ENCODE data around the genes ALPG and UGT1A5.

- PRO-cap, result no peak
These were observed 24.0 kb upstream of the PTMA start for GRCh38 chr2:231684313-231684804.

GRCh38 chr2:231711129-231711544 is 2.8 kb downstream of the PTMA start:
- PRO-cap, result no peak

GRCh38 chr2:232190156-232190576 is 188.4 kb upstream of the ALPP start:
- PRO-cap, result no peak

DNA sequence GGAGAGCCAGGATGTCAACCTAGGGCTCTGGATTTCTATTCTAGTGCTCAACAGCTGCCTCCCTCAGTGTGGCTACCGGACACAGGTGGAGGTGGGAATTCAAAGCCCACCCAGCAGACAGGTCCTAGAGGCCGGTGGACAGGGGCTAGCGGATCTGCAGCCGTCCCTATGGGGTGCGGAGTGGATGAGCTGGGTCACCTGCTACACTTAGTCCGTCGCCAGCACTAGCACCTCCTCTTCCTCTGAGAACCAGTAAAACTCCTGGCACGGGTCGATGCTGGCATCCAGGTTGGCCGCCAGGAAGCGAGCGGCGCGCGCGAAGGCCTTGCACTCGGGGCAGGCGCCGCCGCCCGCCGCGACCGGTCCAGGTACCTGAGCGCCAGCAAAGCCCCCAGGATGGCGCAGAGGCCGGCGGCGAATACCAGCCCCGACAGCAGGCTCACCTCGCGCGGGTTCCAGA is 27.8 kb upstream of the ALPP start:
- PRO-cap, result no peak

DNA sequence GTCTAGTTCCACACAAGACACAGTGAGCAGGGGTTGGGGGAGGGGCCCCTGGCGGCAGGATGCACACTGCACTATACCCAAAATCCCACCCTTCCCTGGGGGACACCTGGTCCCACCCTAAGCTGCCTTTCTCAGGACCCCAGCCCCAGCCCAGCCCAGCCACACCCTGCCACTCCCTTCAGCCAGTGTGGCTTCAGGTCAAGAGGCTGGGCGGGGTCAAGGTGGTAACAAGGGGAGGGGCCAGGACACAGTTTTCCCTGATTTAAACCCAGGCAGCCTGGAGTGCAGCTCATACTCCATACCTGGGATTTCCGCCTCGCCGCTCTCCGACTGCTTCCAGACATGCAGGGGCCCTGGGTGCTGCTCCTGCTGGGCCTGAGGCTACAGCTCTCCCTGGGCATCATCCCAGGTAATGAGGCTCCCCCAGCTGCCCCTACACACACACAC is at the start of gene ALPG:
Gene ALPG (plus strand): TSS at position 292 of the 447 bp plus-strand sequence.
- PRO-cap, result no peak

GRCh38 chr2:232495084-232495393 is 7.4 kb upstream of the ECEL1 start:
- PRO-cap, result no peak

- PRO-cap, result no peak
These were observed 703 bp downstream of the CHRND start for GRCh38 chr2:232526673-232527052.

DNA sequence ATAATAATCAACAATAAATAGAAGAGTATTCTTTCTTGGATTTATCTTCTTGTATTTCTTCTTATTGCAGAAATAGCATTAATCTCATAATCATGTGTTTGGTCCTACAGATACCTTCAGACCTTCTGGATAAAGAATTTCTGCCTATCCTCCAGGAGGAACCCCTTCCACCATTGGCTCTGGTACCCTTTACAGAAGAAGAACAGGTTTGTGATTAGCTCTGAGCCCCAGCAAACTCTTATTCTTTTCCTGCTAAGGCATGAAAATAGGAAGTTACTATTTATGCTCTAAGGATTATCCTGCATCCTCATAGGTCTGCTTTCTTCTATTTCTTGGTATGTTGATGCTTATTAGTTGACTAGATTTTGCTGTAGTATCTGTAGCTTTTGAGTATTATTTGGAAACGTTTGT is 27.5 kb downstream of the KCNJ13 start:
- PRO-cap, result no peak

DNA sequence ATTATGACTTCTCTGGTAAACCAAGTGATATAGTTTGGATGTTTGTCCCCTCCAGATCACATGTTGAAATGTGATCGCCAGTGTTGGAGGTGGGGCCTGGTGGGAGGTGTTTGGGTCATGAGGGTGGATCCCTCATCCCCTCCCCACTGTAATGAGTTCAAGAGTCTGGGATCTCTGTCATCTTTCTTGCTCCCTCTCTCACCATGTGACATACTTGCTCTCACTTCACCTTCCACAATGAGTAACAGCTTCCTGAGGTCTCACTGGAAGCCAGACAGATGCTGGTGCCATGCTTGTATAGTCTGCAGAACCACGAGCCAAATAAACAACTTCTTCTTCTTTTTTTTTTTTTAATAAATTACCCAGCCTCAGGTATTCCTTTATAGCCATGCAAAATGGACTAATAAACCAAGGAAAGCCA is 8.4 kb upstream of the KCNJ13 start:
- PRO-cap, result no peak

DNA sequence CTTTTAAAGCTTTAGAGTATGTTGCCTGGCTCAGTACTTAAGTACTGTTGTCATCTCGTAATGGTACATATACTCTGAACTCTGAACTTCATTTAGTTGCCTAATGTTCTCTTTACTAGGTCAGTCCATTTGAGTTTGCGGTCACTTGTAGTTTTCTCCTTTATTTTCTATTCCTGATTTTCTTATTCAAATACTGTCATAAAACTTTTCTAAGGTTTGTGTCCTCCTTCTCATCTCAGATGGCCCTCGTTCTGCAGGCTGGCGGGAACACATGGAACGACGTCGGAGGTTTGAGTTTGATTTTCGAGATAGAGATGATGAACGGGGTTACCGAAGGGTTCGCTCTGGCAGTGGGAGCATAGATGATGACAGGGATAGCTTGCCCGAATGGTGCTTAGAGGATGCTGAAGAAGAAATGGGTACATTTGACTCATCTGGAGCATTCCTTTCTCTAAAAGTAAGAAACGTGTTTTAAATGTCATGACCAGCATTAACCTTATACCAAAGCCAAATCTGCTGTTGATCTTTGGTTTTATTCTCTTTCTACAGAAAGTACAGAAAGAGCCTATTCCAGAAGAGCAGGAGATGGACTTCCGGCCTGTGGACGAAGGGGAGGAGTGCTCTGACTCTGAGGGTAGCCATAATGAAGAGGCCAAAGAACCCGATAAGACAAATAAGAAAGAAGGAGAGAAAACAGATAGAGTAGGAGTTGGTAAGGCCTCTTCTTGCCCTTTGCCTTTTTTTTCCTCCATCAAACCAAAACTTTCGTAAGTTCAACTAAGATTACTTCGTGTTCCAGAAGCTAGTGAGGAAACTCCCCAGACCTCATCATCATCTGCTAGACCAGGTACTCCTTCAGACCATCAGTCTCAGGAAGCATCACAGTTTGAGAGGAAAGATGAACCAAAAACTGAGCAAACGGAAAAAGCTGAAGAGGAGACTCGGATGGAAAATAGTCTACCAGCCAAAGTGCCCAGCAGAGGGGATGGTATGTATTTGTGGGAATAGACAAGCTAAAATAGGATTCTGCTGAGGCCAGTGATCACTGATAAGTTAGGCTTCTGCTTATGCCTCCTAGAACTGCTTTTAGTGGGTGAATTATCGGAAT is 14.4 kb upstream of the KCNJ13 start:
- PRO-cap, result no peak

DNA sequence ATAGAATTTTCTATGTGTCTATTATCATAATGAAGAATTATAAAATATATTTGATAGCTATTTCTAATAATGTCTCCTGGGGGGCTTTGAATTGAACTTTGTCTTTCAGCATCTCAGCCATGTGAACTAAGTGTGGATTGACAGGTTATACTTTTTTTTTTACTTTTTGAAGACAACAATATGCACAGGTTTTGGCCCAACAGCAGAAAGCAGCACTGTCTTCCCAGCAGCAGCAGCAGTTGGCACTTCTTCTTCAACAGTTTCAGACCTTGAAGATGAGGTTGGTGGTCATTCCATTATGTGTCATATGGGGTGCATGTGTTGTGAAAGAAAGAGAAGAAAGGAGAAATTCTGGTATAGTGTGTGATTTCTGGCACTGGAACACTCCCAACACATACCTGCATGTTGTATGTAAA is 34.7 kb upstream of the KCNJ13 start:
- PRO-cap, result no peak

DNA sequence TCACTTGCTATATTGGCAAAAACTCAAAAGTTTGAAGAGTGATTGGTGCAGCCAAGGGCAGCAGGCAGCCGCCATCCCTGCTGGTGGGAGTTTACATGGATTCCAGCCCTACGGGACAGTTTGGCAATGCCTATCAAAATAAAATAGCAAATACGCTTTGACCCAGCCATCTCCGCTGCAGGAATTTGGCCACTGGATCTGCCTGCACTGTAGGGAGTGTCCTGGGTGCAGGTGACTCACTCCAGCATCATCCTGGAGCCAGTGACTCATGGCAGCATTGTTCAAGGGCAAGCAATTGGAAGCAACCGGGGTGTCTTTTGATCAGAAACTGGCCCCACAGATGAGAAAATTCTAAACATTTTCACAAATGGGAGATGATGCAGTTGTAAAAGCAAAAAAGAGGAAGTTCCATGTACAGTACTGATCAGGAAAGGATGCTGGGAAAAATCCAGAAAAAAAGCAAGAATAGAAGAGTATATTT is 24.6 kb downstream of the NGEF start:
- PRO-cap, result no peak

DNA sequence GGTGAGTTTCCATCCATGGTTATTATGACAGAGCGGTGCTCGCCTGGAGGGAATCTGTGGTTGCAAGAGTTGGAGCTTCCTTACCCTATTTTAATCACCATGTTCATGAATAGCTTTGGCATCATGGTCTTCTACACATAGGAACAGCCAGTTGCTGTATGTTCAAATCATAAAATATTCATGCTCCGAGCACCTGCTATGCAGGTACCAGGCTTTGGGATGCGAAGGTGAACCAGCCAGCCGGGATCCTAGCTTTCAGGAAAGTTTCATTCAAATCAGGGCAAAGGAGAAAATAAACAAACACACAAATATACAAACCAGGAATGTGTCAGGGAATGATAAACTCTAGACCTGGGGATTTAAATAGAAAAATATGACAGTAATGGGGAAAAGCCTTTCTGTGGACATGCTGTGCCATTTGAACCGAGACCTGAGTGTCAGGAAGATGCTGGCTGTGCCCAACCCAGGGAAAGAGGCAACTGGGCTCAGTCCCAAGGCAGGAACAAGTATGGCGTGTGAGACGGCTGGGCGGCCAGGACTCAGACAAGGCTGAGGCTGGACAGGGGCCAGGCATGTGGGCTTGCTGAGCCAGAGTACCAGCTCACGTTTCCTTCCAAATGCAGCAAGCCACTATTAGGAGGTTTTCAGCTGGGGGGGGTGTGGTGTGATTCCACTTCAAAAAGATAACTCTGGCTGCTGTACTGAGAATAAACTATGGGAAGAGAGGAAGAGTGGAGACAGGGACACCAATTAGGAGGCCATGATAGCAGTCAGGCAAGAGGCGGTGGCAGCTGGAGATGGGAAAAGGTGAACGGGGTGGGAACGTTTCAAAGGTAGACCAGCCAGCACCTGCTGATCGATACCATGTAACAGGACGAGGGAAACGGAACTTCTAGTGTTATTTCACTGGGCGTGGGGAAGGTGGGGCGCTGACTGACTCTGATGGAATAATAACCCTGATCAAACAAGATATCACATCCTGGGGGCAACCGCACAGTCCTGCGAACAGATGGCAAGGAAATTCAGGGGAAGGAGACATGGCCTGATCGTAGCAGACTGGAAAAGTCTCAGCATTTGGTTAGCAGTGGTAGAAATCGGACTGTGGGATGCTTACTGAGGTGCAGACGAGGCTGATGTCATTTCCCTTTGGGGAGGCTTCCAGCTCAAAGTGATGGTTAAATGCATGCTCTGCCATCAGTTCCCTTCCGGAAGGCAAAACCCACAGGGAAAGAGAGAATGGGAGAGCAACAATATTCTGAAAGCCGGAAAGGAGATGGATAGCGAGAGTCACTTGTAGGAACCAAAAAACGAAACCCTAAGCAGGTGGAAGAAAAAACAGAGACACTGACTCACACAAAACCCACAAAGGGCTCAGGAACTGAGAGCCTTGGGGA is 92.6 kb downstream of the INPP5D start:
- PRO-cap, result no peak

GRCh38 chr2:233275441-233276078 is 24.1 kb downstream of the ATG16L1 start:
- PRO-cap, result no peak

GRCh38 chr2:233385375-233386090 is 31.2 kb downstream of the DGKD start:
- PRO-cap, result no peak

- PRO-cap, result no peak
These were observed 60.7 kb downstream of the DGKD start for GRCh38 chr2:233414813-233415647.

- PRO-cap, result no peak
These were observed 98.0 kb downstream of the USP40 start for GRCh38 chr2:233468574-233469014.

DNA sequence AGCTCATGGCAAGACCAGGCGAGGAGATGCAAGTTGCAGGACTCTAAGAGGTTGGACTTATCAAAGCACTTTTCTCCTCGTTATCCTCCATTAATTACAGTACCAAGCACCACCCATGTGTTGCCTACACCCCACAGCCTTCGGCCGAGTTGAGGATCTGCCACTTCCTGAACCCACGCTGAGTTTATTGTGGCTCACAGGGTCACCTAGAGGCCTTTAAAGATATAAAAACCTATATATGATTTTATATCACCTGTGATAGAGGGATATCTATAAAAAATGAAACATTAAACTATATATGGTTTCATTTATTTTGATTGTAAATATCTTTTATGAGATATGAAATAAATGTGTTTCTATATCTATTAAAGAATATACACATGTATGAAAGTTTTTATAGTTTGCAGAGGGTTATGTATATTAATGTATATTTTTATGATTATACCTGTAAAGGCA is 2.7 kb downstream of the UGT1A10 start:
- PRO-cap, result no peak

DNA sequence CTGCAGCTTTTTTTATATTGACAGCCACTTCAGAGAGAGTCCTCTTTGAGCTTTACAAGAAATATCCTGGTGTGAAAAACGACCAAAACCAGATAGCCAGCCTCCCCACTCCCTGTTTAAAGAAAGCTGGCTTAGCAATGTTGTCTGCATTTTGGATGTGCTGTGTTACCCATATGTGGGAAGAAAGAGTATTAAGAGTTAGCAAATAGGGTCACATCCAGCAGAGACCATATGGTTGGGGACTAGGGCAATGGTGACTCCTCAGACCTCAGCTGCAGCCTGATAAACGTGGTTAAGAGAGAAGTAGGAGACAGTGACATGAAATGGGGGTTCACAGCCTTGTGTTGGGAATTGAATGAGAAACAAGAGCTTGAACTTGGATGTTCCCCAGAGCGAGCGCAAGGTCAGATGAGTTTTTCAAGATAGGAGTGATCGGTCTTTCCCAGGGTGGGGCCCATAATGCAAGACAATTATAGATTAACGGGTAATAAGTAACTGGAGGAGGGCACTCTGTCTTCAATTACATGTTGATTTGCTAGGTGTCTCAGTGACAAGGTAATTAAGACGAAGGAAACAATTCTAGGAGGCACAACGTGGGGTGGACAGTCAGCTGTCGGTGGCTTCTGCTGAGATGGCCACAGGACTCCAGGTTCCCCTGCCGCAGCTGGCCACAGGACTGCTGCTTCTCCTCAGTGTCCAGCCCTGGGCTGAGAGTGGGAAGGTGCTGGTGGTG is at the start of gene UGT1A5:
Gene UGT1A5 (plus strand): TSS at position 547 of the 733 bp plus-strand sequence.
- PRO-cap, result no peak

- PRO-cap, result no peak
These were observed 5.0 kb upstream of the UGT1A1 start for GRCh38 chr2:233754946-233755603.